Mesenchymal stem cell of Wharton's jelly (primary cell): ENCODE results near the gene RPP30.

GRCh38 chr10:87915324-87915925 is 52.0 kb downstream of the PTEN start:
- CAGE, long polyA plus RNA = no peak

GRCh38 chr10:87951903-87952793 is 88.7 kb downstream of the PTEN start:
- CAGE, long polyA plus RNA = no peak

- CAGE, long polyA plus RNA = no peak
These were observed 203.5 kb downstream of the PTEN start for GRCh38 chr10:88066896-88067332.

GRCh38 chr10:88113139-88113715 is 249.8 kb downstream of the PTEN start:
- CAGE, long polyA plus RNA = no peak

DNA sequence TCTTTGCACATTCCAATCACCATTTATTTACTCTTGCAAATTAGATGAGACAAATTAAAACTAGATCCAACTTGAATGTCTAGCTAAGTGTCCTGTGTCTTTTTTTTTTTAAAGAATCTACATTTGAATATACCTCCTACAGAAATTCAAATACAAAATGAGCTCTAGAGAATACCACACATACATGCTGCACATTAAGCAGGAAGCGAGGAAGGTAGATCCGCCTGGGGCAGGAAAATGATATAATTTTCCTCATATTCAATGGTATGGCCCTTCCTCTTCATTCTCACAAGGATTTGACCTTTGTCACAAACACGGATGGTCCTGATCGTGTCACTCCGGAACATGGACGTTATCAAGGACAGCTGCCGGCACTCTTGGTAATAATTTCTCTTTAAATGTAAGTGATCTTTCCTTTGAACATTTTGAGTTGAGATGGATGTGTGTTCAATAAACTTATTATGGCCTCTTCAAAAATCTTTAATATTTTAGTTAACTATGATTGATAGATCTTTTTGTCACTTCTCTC is 2.7 kb upstream of the LIPN start:
- CAGE, long polyA plus RNA = no peak

GRCh38 chr10:88912841-88913595 is 33.0 kb downstream of the STAMBPL1 start:
- CAGE, long polyA plus RNA = no peak

DNA sequence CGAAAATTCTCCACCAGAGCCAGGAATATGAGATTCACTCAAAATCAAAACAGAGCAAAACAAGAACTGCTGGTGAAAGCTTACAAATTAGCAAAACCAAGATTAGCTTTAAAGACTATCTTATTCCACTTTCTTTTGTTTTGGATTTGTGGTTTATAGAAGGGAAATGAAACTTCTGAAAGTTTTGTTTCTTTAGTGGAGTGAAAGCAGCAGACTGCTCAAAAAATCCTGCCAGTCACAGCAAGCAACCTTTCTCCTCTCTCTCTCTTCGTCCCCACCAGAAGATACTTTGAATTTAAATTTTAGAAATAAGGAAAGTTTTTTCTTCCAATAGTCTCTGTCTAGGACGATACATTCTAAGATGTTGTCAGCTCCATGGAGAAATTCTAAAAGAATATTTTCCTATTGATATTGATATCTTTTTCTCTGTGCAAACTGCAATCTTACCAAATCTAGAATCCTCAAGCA is 7.7 kb downstream of the ACTA2 start:
- CAGE, long polyA plus RNA = no peak

GRCh38 chr10:88974612-88975723 is 15.6 kb upstream of the FAS start:
- CAGE, long polyA plus RNA = no peak

GRCh38 chr10:88991940-88992211 is 1.3 kb downstream of the FAS start:
- CAGE, long polyA plus RNA = no peak

DNA sequence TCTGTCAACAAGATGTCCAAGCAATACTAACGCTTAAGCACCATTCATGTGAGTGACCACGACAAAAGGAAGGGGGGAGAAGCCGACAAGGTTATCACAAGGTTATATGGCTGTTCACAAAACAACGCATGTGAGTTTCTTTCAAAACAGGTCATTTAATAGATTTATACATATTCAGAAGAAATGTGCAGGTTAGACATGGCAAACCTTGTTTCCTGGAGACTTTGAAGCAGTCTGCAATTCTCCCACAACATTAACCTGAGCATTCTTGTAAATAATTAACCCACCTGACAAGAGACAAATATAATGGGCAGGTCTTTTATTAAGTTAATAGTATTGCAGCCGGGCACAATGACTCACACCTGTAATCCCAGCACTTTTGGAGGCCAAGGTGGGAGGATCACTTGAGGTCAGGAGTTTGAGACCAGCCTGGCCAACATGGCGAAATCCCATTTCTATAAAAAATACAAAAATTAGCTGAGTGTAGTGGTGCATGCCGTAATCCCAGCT is 54.2 kb downstream of the IFIT5 start:
- CAGE, long polyA plus RNA = no peak

DNA sequence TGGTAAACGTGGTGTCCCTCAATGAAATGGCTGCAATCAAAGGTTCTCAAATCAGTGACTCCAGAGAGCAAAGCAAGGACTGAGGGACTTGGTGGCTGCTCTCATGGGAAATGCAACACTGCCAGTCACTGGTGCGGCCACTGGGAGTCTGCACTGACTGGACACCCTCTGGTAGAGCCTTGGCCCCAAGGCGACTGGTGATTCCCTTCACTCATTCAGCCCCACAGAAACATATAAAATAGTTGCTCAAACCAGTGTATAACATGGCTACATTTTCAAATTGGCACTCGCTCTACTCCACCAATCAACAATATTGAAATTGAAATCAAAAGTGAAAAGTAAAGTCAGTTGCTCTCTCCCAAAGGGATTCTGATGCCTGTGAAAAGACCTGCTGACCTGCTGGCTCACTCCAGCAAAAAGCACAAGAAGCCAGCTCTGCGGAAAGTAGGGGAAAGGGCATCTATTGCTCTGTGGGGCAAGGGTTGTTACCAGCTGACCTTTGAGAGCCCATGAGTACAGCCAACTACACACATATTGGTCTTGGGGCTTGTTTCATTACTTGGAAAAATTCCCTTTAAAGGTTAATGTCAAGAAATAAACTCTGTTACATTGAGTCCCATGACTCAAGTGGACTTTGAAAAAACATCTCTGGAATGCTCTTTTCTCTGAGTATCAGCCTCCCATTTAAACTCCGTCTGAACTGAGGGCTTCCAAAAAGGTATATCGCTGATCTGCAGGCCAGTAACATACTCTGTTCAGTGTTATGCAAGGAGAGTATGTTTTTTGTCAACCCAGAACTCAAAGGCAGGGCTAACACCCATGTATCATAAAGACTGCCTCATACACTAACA is 53.4 kb downstream of the PANK1 start:
- CAGE, long polyA plus RNA = no peak

GRCh38 chr10:89601793-89602161 is 43.3 kb downstream of the PANK1 start:
- CAGE, long polyA plus RNA = no peak

- CAGE, long polyA plus RNA = no peak
These were observed 42.1 kb downstream of the PANK1 start for GRCh38 chr10:89602840-89603478.

DNA sequence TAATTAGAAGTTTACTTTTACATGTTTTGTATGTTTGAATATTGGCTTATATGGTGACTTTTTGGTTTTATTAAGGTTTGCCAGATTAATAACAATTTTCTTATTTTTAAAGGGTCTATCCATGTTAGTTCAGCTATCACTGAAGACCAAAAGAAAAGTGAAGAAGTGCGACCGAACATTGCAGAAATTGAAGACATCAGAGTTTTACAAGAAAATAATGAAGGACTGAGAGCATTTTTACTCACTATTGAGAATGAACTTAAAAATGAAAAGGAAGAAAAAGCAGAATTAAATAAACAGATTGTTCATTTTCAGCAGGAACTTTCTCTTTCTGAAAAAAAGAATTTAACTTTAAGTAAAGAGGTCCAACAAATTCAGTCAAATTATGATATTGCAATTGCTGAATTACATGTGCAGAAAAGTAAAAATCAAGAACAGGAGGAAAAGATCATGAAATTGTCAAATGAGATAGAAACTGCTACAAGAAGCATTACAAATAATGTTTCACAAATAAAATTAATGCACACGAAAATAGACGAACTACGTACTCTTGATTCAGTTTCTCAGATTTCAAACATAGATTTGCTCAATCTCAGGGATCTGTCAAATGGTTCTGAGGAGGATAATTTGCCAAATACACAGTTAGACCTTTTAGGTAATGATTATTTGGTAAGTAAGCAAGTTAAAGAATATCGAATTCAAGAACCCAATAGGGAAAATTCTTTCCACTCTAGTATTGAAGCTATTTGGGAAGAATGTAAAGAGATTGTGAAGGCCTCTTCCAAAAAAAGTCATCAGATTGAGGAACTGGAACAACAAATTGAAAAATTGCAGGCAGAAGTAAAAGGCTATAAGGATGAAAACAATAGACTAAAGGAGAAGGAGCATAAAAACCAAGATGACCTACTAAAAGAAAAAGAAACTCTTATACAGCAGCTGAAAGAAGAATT is 36.2 kb downstream of the KIF20B start:
- CAGE, long polyA plus RNA = no peak

- CAGE, long polyA plus RNA = no peak
These were observed 44.2 kb downstream of the HTR7 start for GRCh38 chr10:90813700-90814055.

- CAGE, long polyA plus RNA = no peak
These were observed at the start of gene RPP30 for GRCh38 chr10:90871774-90872760. TSS of gene RPP30 (plus strand) at chr10:90871974.

- CAGE, long polyA plus RNA = no peak
These were observed 2.1 kb downstream of the ANKRD1 start for GRCh38 chr10:90918661-90919349.

DNA sequence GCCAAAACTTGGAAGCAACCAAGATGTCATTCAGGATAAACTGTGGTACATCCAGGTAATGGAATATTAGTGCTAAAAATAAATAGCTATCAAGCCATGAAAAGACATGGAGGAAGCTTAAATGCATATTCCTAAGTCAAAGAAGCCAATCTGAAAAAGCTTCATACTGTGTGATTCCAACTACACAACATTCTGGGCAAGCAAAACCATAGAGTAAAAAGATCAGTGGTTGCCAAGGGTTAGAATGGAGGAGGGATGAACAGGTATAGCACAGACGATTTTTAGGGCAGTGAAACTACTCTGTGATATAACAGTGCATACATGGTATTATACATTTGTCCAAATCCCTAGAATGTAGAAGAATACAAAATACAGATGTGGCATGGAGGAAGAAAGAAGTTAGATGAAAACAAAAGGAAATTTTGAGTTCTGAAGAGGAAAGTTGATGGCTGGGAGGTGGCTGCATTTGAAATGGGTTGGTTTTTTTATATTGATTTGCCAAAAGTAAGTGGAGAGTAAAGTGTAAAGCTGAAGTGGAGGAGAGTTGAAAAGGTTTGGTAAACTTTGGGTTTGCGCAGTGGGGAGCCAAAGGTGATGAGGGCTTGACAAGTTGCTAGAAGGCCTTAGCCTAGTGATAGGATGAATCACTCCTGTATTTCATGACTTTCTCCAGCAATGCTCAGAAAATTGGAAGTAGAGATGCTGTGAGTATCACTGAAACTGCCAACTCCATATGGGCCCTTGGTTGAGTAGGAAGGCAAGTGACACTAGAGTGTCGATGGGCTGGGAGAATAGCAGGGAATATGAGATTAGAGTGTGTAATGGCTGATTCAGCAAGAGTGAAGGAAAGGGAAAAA is 49.4 kb upstream of the PCGF5 start:
- CAGE, long polyA plus RNA = no peak

- CAGE, long polyA plus RNA = no peak
These were observed 23.3 kb downstream of the PCGF5 start for GRCh38 chr10:91243502-91244370.

DNA sequence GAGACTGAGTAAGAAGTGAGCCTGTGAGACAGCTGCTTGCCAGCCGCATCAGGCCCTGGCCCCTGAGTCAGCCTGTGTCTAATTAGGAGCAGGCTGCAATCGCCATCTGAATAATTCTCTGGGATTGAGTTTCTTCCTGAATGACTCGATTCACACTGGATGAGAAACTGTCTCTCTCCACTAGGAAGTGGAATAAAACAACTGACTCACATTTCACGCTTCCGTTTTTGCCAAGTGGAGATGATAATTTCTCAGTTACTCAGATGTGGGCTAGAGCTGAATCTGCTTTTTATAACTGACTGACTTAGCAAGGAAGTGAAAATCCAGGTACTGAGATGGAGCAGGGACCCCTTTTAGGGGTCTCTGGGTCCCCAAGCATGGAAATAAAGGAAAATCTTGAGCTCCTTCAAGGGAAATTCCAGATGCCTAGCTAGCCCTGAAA is 69.1 kb upstream of the HECTD2 start:
- CAGE, long polyA plus RNA = no peak